A375 (cell line): ENCODE measurements around a stretch of chr16.

GRCh38 chr16:78894948-78895452 lies 705.5 kb downstream of the MAF start:
- RAMPAGE, long total RNA: no peak

DNA sequence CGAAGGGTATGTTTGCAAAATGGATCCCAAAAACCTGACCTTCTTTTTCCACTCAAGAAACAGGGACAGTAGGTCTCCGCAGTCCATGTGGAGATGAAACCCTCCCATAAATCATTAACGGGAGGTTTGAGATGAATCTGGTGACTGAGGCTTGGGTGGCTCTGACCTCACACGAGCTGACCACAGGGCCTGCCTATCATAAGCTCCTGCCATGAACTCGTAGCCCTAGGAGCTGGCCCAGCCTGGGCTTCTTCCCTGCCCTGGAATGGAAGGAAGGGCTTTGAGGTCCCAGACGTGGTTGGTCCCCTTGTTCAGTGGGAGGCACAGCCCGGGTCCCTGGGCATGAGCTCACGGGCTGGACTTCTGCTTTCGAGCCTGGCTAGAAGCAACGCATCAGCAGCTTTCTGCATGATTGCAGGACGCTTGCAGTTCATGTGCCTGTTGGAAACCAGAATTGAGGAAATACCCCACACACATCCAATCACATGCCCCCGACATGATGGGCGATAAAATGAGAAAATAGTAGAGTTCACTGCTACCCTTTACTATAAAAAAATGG lies 293.4 kb downstream of the MAF start:
- RAMPAGE, long total RNA: no peak

DNA sequence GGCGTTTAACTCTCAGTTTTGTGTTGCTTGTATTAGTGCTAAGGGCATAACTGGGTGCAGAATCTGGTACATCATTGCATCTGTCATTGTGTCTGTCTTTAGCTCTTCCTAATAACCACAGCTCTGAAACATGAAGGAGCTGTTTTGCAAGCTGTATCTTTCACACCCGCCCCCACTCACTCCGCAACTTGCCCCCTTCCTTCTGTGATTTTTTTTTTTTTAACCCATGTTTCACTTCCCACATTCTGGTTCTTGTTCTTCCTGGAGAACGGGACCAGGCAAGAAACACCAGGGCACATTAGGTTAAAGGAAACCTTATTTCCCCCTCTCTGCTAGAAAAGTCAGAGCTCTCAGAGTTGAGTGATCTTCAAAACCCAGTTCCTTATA lies 271.7 kb downstream of the MAF start:
- RAMPAGE, long total RNA: no peak

GRCh38 chr16:79592901-79593665 lies 7.5 kb downstream of the MAF start:
- RAMPAGE, long total RNA: no peak

DNA sequence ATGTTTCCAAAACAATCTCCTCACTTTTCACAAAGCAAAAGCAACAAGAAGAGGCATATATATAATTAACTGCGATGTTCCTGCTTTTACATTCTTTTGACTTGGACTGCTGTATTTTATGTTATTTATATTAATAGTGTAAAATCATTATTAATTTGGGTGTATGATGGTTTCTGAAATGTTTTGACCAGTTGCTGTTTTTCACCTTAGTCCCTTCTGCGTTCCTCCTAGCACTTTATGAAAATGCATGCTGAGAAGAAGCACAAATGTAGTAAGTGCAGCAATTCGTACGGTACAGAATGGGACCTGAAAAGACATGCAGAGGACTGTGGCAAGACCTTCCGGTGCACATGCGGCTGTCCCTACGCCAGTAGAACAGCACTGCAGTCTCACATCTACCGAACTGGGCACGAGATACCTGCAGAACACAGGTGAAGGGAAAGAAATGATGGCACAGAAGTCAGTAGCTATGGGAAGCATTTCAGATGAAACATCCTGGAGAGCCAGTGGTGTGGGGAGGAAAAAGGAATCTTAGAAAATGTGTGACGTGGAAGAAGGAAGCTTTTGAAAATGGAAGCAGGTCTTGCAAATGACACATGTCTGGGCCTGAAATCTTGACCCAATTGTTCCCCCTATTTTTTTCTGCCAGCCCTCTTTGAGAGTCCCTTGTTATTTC lies 6.5 kb downstream of the ATMIN start:
- RAMPAGE, long total RNA: no peak

DNA sequence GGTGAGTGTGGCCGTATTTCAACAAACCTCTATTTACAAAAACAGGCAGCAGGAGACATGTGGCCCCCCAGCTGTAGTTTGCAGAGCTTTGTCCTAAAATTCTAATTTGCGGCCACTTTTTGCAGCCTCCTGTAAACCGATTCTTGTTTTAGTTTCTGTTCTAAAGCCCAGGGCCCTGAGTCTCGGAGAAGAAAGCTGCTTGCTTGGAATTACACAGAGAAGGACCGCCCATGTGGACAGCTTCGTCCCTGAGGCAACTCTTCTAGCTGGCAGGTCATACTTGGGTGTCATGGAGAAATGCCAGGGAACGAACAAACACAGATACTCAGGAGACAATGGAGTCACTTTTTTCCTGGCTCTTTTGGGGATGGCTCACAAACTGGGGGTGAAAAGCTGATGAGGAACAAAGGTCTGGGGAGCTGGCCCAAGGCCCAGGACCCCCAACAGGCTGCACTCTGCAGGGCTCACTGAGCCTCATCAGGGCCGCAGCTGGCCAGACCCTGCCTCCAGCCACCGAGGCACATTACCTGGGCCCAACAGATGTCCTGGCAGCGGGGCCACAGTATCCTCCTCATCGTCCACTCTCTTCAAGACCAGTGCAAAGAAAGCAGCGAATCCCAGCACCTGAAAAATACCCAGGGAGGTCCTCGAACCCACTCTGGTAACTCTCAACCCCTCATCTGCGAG lies 40.9 kb upstream of the GCSH start:
- RAMPAGE, long total RNA: no peak

GRCh38 chr16:81139174-81139789 lies 43.1 kb upstream of the GCSH start:
- RAMPAGE, long total RNA: no peak

DNA sequence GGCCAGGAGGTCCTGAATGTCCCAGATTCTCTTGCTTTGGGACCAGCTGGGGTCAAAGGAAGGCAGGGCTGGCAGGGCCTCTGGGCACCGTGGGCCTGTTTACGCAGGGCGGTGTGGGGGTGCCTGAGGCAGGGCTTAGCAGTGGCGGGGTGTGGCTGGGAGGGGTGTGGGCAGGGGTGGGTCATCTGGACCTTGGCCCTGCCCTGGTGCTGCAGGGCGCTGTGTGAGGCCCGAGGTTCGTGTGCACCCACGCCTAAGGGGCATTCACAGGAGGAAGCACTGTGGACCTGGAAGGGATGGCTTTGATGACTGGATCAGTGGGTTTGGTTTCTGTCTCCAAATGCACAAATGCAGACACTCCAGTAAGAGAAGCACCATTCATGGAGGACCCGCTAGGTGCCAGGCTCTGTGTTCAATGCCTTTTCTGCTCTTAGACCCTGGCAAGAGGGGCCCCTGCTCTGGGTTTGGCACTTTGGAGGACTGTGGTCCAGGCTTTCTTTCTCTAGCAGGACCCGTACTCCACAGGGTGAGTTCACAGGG lies 37.4 kb downstream of the BCO1 start:
- RAMPAGE, long total RNA: no peak

DNA sequence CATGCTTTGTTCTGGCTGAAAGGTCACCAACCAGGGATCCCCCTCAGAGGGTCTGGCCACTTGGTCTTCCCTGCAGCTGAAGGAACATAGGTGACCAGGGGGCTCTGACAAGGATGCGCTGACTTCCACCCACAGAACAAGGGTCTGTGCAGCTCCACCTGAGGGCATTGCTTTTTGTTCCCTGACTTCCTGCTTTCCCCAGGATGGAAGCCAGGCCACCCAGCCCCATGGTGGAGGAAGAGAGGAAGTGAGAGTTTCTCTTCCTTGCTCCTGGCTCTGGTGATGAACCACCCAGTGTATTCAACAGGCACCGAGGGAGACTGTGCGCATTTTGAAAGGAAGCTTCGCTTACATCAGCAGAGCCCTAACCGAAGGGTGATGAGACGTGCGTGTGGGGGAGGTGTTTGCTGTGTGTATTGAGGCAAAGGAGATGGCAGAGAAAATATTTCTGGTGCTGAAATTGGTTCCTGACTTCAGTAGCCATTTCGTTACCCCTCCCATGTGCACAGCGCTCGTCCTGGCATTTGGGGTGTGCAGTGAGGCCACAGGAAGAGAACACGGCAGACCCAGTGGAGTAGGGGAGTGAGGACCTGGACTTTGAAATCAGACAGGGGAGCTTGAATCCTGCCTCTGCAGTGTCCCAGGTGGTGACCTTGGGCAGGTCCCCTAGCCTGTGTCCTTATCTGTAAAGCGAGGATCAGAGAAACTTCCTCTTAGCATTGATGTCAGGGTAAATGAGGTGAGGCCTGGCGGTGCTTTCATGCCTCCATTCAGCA lies 7.2 kb downstream of the CMIP start:
- RAMPAGE, long total RNA: no peak

GRCh38 chr16:81520225-81520592 lies 75.6 kb downstream of the CMIP start:
- RAMPAGE, long total RNA: no peak

- RAMPAGE, long total RNA: no peak
Observed at GRCh38 chr16:81521976-81522874, 77.6 kb downstream of the CMIP start.

- RAMPAGE, long total RNA: no peak
Observed at GRCh38 chr16:81558246-81559236, 113.9 kb downstream of the CMIP start.

- RAMPAGE, long total RNA: no peak
Observed at GRCh38 chr16:81589853-81590212, 145.2 kb downstream of the CMIP start.

DNA sequence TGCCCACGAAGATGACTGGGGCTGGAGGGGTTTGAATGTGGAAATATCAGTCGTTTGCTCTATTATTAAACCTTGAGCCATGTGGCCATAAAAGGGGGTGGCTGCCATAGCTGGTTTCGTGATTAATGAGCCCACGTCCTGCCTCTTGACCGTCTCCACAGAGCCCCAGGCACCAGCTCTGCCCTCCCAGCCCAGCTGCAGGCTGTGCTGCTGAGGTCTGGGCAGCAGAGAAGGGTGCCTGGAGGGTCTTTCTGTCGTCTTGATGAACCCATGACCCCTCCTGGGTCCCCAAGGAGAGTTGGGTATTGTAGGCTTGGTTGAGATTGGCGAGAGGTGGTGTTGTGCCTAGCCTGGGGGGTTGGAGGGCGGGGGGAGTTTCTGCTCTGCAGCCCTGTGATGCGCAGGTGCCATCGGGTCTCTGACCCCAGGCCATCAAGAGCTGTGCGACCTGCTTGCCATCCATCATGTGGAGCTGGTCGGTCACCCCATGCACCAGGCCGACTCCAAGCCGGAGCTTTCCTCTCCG lies 148.5 kb downstream of the CMIP start:
- RAMPAGE, long total RNA: no peak

DNA sequence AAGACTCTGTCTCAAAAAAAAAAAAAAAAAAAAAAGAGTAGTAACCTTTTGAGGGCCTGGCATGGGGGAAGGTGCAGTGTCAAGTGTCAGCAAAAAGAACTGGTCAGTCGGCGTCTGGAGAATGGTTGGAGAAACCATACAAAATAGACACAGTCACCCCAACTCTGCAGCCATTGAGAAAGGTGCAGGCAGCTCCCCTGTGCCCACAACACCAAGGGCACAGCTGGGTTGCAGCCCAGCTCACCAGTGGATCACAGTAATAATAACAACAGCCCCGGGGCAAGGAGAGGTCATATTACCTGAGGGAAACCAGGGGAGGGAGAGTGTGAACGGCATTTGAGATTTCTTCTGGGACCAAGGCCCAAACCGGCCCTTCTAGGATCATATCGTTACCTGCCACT lies 154.3 kb downstream of the CMIP start:
- RAMPAGE, long total RNA: no peak

DNA sequence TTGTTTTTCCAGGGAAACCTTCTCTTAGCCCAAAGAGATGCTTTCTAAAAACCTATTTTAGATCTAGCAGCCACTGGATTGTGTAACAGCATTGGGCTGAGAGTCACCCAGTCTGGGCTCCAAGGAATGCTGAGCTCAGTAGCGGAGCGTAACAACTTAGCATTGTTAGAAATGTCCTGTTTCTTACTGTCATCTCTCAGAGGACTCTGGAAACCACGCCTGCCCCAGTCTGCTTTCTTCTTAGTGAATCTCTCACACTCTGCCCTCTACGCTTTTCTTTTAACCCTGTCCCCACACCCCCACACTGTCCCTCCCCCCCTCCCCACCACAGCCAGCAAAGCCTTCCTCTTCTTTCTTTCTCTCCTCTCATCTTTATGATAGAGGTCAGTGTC lies 164.3 kb downstream of the CMIP start:
- RAMPAGE, long total RNA: no peak

DNA sequence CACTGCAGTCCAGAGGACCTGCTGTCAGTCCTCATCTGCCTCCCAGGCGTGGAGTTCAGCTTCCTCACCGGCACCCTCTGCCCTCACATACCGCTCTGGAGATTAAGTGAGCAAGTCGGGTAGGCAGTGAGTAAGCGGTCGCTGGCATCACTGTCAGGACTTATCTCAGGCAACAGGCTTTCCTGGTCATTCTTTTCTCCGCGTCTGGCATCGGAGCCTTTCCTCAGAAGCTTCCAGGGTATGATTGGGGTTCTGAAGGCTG lies 92.7 kb upstream of the PLCG2 start:
- RAMPAGE, long total RNA: no peak

DNA sequence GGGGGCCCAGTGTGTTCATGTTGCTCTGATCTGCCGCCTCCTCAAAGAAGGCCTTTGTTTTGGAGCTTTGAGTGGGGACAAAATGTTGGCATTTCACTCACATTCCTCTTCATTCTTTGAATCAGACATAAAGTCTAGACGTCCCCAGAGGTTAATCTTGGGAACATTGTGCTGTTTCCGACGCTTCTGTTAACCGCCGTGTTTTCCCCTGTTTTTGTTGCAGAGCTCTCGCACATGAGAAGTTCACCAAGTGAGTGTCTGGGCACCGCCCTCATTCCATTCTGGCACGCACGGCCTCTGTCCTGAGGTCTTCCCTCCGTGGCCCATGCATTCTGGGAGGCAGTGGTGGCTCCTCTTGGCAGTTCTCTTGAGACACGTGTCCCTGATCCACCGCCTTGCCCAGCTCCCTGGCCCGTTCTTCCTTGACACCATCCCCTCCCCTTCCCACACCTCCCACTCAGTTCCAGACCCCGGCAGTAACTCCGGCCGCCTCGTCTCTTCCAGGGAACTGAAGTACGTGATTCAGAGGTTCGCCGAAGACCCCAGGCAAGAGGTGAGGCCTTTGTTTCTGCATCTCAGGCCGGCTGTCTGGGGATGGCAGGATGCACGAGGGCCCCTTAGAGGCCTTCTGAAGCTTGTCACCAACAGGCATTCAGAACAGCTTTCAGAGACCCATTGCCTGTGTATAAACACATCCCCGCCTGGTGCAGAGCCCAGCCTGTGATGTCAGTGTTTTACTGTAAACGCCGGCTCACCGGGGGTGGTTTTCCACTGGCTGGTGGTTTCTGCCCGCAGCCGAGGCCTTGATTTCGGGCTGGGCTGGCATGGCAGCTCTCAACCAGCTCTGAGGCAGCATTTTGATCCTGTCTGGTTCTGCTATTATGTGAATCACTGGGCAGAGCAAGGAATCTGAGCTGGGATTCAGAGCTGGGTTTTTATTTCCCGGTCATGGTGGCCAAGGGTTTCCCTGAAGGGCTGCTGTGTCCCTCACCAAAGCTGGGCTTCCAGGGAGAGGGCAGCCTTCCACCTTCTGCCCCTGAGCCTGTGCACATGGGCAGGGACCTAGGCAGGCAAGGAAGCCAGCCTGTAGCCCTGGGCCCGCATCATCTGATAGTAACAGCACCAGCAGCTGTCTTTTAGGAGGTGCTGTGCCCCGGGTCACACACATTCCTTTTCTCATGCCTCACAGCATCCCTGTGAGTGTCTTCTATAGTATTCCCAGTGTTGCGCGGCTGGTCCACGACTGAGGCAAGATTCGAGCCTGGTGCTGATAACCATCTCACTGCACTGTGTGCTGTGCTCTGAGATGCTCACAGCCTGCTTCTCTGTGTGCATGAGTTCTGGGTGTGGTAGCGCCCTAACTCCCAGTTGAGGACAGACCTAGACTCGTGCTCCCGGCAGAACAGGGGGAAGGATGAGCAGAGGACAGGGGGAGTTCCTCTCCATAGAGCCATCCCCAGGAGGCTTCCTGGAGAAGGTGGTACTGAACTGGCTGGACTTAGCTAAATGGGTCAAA lies 85.6 kb upstream of the PLCG2 start:
- RAMPAGE, long total RNA: no peak

DNA sequence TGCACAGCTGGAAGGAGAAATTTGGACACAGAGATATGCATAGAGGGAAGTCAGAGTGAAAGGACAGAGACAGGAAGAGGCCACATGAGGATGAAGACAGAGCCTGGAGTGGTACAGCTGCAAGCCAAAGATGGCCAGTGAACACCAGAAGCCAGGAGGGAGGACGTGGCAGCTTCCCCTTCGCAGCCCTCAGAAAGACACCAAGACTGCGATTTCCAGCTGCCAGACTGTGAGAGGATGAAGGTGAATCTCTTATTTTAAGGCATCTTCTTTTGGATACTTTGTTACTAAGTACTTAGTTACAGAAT lies 60.5 kb upstream of the PLCG2 start:
- RAMPAGE, long total RNA: no peak

GRCh38 chr16:81810809-81811468 lies 31.8 kb downstream of the PLCG2 start:
- RAMPAGE, long total RNA: no peak